Aorta (tissue), 1 donor: Measurements from ENCODE around the gene CLIP1.

GRCh38 chr12:121632591-121633283 lies 36.7 kb downstream of the MORN3 start:
- PRO-cap = no peak

DNA sequence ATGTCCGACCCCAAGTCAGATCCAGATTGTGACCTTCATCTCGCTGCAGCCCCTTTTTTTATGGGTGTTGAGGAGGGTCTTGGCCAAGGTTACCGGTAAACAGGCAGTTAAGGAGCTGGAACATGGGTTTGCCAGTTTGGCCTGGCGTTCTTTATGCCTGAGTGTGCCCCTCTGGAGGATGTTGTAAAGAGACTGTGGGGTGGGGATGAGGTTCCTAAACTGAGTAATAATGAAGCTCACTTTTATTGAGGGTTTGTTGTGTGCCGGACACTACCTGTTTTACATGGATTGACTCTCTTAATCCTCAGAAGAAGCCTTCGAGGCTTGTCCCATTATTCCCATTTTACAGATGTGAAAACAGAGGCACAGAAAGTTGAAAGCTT lies 31.3 kb downstream of the MORN3 start:
- PRO-cap = no peak

DNA sequence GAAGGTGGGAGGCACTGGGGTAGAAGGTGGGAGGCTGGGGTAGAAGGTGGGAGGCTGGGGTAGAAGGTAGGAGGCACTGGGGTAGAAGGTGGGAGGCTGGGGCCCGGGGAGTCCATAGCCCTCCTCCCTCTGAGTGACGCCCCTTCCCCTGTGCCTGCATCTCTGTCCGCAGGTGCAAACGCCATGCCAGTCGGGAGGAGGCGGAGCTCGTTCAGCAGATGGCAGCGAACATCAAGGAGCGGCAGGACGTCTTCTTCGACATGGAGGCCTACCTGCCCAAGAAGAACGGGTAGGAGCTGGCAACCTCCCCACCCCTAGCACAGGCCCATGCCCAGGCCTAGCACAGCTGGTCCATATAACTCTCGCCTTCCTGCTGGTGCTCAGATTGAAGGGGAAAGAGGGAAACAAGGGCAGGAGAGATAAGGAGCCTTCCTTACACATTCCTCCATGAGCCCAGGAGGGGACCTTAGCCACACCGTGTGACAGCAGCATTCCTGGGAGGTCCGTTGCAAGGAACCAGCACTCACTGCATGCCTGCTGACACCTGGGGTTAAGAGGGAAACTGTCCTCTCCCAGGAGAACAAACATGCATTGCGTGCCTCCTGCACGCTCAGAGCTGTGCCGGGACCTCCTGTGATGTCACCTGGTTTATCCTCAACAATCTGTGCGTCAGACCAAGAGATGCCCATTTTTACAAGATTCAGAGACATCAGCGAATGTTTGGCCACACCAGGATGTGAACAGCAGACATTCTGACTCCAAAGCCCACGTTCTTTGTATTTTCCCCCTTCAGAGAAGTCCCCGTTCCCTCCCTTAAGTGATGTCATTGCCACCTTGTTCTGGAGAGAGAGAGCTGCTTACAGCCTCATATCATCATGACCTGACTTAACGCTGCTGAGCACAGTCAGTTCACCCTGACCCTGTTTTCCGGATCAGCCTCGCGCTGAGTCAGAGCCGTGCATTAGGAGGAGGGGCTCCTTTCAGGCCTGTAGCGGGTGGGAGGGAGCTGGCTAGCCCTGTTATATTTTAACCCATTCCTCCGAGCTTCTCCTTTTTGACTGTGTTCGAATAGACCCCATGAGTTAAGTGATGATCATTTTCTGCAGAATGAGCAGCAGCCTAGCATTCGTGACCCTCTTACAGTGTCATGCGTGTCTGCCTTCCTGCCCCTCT lies 36.0 kb downstream of the TMEM120B start:
- PRO-cap = no peak

DNA sequence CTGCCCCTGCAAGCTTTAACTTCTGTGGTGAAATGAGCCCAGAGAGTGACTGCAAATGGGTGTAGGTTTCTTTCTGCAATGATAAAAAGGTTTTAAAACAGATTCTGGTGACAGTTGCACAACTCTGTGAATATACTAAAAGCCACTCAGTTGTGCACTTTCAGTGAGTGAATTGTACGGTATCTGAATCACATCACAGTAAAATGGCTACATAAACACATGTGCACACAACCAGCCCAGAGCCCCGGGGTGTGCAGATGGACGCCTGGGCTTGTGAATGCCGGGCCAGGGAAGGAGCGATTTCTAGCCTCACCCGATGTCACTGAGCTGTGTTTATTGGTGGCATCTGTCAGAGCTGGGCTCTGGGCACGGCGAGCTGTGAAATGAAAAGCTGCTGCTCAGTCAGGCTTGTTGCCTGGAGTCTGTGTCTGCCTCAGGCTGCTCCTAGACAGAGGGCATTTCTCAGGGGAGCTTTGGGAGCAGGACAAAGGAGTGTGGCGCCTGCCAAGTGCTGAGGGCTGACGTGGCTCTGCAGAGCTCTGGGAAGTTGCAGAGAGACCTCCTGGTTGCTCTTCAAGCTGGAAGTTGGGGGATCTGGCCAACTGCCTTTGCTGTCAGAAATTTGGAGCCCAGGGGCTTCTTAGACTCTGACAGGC lies 25.9 kb downstream of the RHOF start:
- PRO-cap = no peak

GRCh38 chr12:121785000-121785440 lies 8.5 kb downstream of the RHOF start:
- PRO-cap = no peak

GRCh38 chr12:121794595-121794908 lies 1.1 kb upstream of the RHOF start:
- PRO-cap = no peak

- PRO-cap = no peak
Measured at GRCh38 chr12:121804970-121805054, 1.0 kb downstream of the SETD1B start.

GRCh38 chr12:121806294-121806911 lies 2.6 kb downstream of the SETD1B start:
- PRO-cap = no peak

DNA sequence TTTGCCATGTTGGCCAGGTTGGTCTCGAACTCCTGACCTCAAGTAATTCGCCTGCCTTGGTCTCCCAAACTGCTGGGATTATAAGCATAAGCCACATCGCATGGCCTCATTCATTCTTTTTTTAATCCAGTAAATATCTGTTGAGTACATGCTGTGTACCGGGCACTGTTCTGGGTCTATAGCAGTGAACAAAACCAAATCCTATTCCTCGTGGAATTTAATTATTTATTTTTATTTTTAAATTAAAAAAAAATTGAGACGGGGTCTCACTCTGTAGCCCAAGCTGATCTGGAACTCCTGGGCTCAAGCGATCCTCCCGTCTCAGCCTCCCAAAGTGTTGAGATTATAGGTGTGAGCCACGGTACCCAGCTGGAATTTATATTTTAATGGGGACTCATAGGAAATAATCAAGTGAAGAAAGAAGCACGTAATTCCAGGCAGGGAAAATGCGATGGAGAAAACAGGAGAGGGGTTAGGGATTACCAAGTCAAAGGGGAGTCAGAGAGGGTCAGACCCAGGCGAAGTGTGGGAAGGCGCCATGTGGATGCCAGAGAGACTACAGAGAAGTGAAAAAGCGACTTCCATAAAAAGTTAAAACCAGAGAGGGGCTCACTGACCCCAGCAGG lies 22.1 kb downstream of the SETD1B start:
- PRO-cap = no peak

DNA sequence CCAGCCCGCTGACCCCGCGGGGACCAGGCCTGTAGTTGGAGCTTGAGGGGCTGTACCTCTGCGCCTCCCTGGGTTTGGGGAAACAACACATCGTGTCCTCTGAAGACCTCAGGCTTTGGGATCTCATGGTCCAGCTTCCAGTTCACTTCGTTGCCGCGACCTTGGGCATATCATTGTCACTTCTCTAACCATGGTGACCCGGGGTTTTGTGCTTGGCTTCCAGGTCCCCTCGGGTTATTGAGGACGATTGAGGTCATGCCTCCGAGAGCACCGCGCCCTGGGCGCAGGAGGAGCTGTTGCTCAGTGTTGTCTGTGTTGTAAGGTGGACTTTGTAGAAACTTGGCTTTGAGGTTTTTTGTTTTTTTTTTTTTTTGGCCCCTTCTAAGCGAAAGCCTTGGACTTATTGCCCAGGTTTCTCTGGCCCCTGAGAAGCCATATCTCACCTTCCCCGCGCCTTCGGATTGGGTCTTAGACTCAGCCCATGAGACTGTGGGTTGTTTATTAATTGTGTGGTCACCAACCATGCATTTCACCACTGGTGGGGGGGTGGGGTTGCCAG lies 2.5 kb downstream of the BCL7A start:
- PRO-cap = no peak

- PRO-cap = no peak
Measured at GRCh38 chr12:122080946-122082331, 2.9 kb downstream of the MLXIP start.

GRCh38 chr12:122125366-122126512 lies 47.2 kb downstream of the MLXIP start:
- PRO-cap = no peak

DNA sequence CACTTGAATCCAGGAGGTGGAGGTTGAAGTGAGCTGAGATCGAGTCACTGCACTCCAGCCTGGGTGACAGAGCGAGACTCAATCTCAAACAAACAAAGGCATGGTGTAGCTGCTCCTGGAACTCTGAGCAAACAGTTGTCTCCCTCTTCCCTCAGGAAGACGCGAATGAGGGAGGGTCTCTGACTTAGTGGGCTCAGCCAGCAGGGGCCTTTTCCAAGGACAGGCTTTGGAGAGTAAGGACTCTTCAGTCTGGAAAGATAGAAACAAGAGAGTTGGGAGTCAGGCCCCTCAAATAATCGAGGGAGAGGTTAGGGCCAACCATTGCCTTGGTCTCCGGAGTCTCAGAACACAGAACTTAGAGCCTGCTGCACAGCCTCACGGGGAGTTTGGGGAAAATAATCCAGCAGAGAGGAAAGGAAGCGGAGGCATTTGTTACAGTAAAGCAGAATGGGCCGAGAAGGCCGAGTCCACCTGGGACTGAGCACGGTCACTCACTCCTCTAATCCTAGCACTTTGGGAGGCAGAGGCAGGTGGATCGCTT lies 37.4 kb downstream of the IL31 start:
- PRO-cap = no peak

DNA sequence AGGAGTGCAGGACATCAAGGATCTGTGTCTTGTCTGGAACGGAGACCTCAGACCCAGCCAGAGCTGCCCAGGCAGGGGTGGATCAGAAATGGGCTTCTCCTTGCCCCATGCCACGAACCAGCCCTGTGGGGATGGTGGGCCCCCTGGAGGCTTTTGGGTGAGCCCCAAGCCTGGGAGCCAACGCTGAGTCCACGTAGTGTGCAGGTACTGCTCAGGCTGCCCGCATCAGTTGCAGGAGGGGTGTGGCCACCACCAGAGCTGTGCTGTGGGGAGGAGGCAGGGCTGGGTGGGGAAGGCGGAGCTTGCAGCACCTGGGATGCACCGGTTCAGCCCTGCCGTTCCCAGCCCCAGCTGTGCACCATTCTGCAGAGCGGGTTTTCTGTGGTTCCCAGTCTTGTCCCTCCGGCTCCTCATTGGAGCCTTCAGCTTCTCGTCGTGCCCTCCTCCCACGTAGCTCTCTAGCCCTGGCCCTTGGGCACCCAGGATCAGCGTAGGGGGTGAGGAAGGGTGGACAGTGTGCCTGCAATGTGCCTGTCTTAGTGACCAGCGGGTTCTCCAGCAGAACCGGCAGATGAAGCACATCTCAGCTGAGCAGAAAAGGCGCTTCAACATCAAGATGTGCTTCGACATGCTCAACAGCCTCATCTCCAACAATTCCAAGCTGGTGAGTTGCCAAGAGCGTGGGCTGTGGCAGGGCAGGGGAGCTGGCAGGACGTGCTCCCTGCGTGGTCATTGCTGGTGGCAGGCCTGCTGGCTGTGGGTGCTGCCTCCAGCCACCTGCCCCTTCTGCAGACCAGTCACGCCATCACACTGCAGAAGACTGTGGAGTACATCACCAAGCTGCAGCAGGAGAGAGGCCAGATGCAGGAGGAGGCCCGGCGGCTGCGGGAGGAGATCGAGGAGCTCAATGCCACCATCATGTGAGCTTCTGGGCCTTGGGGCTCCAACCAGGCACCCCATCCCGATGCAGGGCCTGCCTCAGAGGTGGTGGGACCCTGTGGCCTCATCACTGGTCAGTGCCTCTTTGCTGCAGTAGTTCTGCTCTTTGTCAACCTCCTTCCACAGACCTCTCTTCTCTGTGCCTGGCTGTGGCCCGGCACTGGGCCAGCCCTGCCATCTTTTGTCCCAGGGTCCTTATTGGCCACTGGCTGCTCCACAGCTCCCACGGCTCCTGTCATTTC lies 36.0 kb downstream of the IL31 start:
- PRO-cap = no peak

DNA sequence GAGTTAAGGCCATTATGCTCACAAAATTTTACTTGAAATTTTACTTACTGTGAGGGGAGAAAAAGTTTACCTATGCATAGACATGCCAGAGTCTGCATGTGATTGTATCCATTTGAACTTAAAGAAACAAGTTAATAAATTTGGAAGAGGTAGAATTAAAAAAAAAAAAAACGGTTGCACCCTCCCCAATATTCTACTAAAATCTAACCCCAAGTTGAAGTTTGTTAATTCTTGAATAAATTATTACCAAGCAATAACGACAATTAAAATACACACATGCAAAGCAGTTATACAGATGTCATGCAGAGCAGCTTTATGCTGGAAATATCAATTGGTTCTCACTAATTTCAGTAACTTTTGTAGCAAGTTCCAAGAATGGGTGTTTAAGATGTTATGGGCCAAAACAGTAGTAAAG lies 13.0 kb upstream of the VPS33A start:
- PRO-cap = no peak

DNA sequence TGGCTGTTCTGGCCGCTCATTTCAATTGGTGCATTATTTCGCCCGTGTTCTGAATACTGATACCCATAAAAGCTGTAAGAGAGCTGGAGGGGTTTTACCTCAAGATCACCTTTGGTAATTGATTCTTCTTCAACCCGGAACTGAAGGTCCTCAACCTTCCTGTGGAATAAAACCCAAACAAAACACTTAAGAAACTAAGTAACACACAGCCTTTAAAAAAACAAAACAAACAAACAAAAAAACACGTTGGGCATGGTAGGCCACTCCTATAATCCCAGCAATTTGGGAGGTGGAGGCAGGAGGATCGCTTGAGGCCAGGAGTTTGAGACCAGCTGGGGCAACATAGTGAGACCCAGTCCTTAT lies 69.9 kb downstream of the CLIP1 start:
- PRO-cap = no peak

GRCh38 chr12:122389552-122389814 lies 33.0 kb downstream of the CLIP1 start:
- PRO-cap = no peak

DNA sequence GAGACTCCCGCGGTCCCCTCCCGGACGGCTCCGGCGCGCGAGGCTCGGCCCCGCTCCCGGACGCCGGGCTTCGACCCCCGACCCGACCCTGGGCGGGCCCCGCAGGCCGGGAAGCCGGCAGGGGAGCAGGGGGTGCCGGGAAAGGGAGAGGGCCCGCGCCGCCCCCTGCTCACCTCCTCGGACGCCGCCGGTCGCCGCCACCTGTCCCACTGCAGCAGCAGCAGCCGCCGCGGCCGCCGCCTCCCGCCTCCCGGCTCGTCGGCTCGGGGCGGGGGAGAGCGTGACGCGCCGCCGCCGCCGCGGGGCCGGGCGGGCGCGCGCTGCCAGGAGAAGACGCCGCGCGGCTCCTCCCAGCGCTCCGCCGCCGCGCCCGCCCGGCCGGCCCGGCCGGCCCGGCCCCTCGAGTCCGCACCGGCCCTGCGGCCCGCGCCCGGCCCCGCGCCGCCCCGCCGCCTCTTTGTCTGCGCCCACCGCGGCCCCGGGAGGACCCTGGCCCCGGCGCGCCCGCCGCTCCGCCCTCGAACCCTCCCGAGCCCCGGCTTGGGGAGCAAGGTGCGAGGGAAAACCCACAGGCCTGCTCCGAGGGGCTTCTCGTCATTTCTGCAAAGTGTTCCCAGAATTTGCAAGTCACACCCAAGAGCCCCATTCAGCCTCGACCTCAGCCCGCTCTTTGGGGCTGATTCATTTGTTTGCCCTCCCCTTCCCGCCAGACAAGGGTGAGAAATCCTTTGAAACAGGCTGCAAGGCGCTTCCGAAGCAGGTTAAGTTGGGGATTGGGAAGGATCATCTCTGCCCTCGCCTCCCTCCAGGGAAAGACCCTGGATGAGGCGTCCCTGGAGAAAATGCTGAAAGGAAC lies at the start of gene CLIP1:
Gene CLIP1 (minus strand): TSS at position 322 of the 856 bp plus-strand sequence.
- PRO-cap = bidirectional peak, plus-strand start at position 312 of the sequence, minus-strand start at position 260 of the sequence; unidirectional peak, minus-strand start at position 602 of the sequence; unidirectional peak, minus-strand start at position 683 of the sequence

DNA sequence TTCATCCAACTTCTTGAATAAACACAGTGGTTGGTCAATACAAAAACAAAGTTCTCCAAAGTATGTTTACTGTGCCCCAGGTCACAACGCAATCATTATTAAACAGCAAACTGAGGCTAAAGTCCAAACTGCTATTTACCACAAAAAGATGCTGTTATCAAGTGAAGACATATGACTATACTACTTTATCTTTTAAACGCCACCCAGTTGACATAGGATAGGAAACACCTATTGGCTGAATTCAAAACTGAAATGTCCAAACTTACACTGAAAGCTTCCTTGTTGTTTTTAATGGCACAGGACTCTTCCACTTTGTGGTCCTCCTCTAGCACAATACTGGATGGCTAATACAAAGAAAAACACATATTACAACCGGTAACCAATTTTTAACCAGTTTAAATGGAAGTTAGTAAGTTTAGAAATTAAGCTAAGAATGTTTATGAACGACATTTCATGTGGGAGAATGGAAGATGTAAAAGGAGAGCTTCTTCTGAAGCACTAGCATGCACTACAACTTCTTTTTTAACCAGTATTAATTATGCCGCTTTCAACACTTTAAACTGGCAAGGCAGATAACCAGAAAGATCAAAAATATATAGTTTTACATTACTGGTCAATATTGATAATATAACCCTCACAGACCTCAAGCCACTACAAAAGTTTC lies 11.5 kb downstream of the ZCCHC8 start:
- PRO-cap = no peak

- PRO-cap = no peak
Measured at GRCh38 chr12:122502897-122503381, 2.2 kb upstream of the ZCCHC8 start.